ENCODE data around the genes SNAP25 and ISM1.

GRCh38 chr20:7938093-7938710 is 2.1 kb downstream of the HAO1 start:
- PRO-cap: no peak

GRCh38 chr20:8132581-8133427 is 738 bp downstream of the PLCB1 start:
- PRO-cap: bidirectional peak, plus-strand start at chr20:8132902, minus-strand start at chr20:8132723

GRCh38 chr20:8161530-8162218 is 29.6 kb downstream of the PLCB1 start:
- PRO-cap: no peak

DNA sequence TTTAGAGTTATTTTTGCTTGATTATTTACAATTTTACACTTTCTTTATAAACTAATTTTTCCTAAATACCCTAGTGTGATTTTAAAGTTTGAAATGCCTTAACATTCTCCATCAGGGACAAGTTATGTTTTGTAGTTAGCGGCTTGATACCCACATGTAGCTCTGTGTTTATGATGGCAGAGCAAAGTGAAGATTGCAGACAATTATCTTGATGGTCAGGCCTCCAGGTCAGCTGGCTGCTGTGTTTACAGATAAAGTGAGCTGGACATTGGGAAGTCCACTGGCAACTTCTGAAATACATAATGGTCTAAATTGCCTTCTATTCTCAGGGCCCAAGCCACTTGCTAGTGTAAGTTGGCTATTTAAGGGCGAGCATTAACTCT is 58.3 kb downstream of the PLCB1 start:
- PRO-cap: no peak

DNA sequence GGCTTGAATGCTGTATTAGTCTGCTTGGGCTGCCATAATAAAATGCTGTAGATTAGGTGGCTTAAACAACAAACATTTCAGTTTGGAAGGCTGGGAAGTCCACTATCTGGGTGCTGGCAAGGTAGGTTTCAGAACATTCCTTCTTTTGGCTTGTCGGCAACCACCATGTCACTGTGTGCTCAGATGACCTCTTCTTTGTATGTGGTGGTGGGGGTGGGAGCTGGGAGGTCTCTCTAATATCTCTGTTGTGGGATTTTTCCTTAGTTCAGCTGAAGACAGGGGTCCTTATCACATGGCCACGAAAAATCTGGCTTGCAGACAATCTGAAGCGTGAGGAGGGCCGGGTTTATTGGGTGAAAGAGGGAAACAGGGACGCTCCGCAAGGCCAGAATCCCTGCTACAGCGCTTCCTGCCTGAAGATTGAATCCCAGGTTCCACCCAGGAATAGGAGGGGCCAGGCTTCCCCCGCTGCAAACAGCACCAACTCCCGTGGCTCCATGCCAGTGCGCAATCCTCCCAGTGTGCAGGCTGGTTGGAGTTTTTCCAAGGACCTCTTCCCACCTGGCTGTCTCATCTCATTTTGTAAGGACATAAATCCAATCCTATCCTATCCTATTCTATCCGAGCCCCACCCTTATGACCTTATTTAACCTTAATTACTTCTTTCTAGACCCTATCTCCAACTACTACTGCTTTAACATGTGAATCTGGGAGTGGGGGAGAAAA is 299.9 kb downstream of the PLCB1 start:
- PRO-cap: no peak

DNA sequence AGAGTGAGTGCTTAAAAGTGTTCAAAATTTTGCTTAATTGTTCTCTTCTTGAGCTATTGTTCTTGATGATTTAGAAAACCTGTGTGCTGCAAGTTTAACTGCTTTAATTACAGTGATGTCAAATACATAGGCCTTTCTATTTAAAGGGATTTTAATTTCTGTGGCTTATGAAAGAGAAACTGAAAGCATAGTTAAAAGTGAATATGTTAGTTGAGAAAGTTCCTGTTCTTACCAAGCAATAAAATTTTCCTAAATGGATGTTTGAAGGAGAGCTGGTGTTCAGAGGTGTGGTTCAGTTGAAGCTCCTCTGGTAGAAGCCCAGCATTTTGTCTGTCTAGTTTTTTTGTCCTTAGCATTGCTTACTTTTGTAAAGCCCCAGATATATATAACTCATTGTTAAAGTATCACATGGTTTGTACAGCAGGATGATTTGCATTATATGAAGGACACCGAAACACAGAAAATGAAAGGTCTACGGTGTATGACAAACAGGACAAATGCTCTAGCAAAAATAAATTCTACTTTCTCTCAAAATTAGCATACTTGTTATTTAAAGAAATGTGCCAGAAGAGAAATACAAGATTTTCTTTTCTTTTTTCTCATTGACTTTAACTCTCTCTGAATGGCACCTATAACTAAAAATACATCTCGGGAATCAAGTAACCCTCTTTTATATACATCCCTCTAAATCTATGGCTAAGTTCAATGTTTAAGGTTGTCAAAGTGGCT is 466.1 kb upstream of the PLCB4 start:
- PRO-cap: no peak

GRCh38 chr20:8854556-8855033 is 214.3 kb upstream of the PLCB4 start:
- PRO-cap: no peak

- PRO-cap: no peak
Measured at GRCh38 chr20:9234628-9235206, 165.8 kb downstream of the PLCB4 start.

DNA sequence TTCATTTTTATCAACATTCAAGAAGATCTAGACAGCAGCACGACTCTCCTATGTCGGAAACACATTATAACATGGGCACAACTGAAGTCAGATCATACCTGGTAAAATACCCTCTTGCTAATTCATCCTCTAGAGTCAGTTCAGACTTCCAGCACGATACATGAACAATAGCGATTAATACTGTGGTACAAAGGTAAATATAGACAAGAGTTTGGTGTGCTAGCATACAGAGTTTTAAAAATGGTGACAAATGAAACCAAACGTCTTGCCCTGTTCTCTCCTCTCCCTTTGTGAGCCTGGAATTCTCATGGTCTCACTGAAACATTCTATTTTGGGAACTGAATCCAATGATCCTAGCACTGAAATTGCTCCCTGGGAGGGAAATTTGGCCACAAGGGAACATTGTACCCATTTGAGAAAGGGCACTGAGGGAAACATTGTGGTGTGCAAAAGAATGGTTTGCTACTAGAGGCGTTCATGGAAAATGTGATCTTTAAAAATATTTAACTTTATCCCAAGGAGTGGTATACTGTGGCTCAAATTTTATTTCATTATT is 23.9 kb downstream of the LAMP5 start:
- PRO-cap: no peak

- PRO-cap: unidirectional peak, plus-strand start at chr20:10218830; unidirectional peak, plus-strand start at chr20:10218859
Measured at GRCh38 chr20:10218518-10219260, at the start of gene SNAP25. SNAP25 (plus strand) TSS chr20:10218830.

DNA sequence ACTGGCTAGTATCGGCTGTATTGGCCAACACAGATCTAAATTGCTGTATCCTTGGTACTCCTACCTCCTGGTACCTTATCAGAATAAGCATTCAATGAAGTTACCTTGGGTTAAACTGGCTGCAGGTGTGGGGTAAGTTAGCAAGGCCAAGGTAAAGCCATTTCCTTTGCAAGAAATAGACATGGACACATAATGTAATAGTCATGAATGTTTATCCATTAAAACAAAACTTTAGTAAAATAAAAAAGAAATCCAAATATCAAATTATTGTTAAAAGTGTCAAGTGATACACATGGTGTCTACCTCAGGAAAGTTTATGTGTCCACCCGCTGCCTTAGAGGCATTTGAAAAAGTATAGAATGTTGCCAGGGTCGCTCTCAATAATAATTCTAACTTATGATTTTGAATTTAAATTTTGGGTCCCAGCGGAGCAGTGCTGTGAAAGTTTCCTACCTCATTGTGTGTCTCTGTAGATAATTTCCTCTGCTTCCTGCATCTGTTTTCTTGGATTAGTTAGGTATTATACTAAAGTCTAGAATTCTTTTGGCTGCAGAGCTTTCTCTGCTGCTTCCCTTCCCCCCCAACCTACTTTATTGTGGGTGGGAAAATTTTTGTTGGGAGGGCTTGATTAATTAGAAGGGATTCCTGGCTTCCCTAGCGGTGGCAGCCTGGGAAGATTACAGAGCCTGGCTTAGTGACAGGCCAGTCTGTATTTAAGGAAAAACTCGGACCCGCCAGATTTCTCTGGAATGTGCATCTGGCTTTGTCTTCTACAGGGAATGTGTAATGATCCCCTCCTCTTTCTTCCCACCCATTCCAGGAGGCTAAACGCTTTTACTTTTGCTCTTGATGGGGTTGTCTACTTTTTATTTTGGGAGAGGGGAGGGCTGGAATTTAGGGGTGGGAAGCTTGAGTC is 31.0 kb downstream of the SLX4IP start:
- PRO-cap: no peak

- PRO-cap: unidirectional peak, plus-strand start at chr20:10635416
Measured at GRCh38 chr20:10635264-10635580, 38.6 kb downstream of the JAG1 start.

DNA sequence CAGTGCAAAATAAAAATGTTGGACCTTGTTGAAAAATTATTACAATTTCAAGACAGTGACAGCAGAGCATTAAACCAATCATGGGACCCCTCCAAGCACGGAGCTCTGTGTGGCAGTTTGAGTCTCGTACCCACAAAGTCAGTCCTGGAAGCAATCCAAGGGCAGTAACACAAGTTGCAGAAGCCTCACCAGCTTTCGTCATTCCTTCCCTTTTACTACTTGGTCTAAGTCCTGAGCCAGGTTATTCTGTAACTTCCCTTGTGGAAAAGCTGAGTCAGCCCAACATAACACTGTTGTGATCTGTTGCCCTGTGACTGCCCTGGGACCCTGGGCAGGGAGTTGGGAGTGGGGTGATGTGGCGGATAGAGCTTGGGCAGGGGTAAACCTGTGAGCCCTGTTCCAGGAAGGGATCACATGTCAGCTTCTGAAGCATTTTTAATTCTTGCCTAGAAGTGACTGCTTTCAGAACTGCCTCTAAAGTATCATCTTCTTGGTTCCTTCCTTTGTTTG is 183.6 kb upstream of the JAG1 start:
- PRO-cap: no peak

- PRO-cap: no peak
Measured at GRCh38 chr20:11015792-11016007, 341.9 kb upstream of the JAG1 start.

- PRO-cap: no peak
Measured at GRCh38 chr20:12753328-12753715, 255.4 kb upstream of the SPTLC3 start.

DNA sequence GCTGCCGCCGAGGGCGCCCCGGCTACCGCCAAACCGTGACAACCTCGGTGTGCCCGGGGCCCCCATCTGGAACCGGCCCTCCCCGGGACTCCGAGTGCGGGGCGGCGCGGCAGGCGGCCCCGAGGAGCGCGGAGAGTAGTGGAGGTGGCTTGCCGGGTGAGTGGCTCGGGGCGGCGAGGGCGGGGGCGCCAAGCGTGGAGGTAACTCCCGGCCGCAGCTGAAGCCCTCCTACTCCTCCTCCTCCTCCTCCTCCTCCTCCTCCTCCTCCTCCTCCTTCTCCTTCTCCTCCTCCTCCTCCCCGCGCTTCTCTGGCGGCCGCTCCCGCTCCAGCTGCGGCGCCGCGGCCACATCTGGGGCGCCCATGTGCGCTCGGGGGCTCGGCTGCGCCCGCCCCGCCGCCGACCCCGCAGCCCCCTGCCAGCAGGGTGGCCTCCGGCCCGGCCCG is at the start of gene ISM1:
TSS of gene ISM1 (plus strand) at position 286 of the 445 bp plus-strand sequence.
- PRO-cap: no peak

DNA sequence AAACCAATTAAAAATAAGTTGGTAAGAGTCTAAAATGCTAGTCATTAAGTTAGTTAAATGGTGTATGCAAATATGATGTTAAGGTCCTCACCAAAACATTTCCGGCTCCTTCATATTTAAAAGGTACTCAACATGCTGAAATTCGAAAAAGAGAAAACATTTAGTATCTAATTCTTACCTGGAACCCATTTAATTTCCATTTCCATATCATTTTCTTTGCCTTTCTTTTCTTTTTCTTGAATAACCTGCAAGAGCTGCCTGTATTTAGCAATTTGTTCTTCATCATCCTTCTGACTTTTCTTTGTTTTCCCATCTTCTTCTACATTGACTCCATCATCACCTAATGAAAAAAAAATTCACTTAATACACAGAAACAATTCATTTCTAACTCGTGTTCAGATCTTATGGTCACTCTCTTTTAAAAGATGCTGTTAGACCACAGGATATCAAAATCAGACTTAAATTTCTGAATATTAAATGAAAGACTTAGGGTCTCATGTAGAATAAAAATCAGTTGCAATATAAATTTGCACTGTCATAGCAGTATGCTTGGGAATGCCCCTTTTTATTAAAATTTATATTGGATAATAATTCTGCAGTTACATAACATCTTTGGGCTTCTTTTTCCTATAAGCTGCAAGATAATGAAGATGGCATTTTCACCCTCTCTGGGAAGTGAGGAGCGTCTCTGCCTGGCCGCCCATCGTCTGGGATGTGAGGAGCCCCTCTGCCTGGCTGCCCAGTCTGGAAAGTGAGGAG is 25.0 kb downstream of the ESF1 start:
- PRO-cap: no peak

GRCh38 chr20:13791581-13792634 is 7.1 kb downstream of the NDUFAF5 start:
- PRO-cap: no peak

GRCh38 chr20:13851141-13851507 is 66.3 kb downstream of the NDUFAF5 start:
- PRO-cap: no peak

DNA sequence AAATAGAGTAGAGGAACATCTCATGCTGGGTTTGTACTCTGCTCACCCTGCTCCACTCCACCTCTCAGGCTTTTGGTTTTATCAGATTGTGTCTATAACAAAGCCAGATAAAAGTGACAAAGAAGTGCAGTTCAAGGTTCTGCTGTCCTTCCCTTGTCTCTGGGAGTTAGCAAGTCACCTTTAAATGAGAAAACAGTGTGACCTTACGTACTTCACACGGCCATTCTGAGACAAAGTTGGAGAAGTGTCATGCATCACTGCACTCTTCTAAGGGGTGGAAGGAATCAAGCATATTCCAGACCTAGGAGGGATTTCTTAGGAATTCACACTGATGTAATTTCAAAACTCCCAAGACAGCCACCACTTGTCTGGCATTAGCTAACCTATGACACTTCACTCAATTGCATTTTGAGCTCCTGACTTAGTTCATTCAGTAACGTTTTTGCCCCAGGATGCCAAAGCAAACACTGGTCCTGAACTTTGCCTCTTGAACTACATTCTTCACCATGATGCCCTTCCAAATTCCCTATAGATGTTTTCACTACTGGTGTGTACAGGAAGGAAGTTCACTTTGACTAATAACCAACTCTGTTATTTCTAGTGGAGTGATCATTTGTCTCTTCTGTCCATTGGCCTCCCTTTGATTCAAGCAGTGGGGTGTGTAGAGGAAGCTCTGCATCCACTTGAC is 647.5 kb upstream of the FLRT3 start:
- PRO-cap: no peak

Measured in pulmonary lymph node (tissue), 1 donor.